Left ventricle myocardium (tissue), 1 donor: ENCODE measurements around a stretch of chr1.

DNA sequence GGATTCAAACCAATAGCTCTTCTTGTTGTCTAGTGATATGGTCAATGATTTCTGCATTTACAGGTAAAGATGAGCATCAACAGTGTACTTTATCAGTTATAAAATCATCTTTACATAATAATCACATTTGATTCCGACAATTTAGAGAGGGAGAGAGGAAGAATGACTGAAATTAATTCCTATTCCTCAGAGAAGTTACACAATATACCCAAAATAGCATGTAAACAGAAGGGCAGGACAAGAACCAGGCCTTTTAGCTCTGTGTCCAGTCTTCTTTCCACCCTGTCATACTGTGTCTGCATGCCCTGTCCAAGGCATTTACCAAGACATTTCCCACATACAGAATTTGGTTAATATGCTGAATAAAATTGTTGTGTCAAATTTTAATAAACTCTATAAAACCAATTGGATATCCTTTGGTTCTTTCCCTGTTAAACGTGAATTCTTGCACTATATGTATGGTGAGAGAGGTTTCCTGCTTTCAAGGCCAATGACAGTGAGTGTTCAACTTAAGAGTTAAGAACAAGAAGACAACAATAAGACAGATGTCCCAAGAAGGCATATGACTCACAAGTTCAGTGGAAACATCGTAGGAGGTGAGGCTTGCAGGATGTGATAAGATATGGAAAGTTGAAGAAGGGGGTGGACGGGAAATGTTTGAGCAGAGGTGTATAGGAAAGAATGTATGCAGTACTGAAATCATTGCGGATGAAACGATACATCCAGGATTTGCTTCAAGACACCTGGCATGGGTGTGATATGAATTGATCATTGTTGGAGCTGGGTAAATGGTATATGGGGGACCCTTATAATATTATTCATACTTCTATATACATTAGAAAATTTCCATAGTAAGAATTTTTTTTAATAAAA, 20.8 kb downstream of the LRRC8B start:
- PRO-cap, result no peak

GRCh38 chr1:89587492-89588629, 45.1 kb upstream of the LRRC8C start:
- PRO-cap, result no peak

DNA sequence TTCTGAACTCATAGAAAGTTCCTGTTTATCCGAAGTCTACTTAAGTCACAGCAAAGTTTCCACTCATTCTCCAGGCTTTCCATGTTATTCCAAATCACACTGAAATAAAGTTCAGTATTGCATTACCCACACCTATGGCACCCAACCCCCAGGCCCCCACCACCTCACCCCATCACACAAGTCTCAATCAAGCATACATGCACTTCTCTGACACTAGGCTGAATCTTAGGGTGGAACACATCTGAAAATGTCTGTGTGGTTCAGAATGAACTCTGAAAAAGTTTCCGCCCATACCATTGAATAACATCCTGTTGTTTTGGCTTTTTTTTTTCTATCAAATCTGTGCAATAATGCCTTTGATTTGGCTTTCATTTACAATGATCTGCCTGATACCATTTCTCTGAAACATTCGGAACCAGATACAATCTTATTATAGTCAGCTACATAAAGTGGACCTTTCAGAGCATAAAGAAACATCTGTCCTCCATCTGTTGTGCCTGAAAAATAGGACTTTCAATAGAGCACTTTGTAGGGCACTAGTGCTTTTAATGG, 25.7 kb upstream of the LRRC8C start:
- PRO-cap, result no peak

DNA sequence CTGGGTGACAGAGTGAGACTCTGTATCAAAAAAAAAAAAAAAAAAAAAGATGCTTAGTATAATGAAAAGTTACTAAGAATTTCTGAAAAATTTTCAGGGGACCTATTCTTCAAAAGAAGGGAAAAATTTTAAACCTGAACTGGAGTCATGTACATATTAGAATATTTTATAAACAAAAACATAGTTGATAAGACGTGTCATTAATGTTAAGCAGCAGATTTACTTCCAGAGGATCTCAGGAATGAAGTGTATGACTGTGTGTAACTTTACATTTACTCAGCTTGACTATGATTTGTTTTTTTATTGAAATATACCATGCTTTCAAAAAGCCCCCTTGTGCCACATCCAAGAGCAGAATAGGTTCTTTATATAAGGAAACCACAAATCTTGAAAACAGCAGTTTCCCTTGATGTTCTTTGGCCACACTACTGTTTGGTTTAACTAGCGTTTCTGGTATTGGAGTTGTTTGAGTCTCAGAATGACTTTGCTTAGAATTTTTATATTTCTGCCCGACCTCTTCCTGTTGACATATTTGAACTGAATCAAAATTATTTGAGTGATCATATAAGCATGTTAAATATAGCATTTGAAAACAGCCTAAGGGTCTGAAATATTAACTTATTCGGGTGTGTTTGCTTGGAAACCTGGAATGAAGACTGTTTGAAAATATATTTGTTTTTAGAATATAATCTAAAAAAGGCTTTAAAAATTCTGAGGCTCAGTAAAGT, 25.0 kb downstream of the LRRC8C start:
- PRO-cap, result no peak

GRCh38 chr1:89844334-89844727, 23.5 kb downstream of the LRRC8D start:
- PRO-cap, result no peak

DNA sequence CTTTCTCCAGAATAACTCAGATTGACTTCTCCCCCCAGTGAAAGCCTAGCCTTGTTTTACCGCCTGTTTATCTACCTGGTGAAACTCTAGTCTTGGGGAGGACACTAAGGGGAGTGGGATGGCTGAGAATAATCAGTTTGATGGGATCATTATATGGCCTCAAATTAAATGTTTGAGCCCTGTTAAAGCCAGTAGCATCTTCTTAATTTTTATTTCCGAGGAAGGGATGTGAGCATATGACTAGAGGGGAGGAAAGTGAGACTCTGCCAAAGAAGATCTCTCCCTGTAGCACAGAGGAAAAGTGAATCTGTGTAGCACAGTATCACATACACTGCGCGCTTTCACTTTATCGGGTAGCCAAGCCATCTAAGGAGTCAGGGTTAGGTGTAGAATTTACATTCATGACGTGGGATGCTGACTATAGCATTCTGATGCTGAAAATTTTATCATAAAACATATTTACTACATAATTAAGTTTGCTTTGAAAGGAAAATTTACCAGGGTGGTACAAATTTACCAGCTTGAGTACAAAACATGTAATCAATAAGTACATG, 24.0 kb downstream of the LRRC8D start:
- PRO-cap, result no peak

- PRO-cap, result no peak
Observed at GRCh38 chr1:89910615-89911299, 84.2 kb upstream of the ZNF326 start.

DNA sequence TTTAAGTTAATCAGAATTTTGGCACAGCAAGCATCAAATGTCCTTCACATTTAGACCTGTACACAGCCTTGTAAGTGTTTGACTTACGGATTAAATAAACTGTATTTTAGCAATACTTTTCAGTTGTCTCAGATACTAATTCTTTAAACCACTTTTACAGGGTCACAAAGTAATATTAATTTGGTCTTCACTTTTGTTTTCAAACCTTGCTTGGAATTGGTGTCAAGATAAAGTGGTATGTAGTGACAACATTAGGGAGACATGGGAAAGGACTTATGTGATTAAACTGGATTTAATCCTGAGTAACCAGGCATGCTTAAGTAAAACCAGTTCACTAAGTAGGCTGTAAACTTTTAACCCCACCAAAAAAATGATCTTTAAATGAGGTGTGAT, 1.0 kb downstream of the ZNF326 start:
- PRO-cap, result no peak

DNA sequence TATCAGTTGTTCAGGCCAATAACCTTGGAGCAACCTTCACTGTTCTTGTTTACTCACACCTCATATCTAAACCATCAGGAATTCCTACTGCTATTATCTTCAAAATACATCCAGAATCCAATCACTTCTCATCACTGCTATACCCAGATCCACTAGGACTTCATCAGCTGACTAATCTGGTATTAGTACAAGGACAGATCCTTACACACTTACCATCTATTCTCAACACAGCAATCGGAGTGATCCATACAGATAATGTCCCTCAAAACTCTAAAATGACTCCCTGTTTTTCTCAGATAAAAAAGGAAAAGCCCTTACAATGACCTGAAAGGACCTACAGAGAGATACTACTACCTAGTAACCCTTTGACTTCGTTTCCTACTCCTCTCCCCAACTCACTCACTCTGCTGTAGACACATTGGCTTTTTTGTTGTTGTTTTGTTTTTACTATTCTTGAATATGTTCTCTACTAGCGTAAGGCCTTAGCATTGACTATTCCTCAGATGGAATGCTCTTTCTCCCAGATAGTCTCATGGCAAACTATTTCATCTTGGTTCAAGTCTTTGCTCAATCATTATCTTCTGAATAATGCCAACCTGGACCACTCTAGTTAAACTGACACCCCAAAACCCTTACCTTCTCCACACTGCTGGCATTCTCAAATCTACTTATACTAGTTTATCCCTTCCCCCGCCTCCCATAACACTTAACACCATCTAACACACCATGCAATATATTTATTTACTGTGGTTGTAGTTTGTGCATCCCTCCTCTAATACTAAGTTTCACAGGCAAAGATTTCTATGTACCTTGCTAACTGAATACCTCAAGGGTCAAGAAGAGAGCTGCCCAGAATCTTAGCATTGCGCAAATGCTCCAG, 70.6 kb downstream of the ZNF644 start:
- PRO-cap, result no peak

DNA sequence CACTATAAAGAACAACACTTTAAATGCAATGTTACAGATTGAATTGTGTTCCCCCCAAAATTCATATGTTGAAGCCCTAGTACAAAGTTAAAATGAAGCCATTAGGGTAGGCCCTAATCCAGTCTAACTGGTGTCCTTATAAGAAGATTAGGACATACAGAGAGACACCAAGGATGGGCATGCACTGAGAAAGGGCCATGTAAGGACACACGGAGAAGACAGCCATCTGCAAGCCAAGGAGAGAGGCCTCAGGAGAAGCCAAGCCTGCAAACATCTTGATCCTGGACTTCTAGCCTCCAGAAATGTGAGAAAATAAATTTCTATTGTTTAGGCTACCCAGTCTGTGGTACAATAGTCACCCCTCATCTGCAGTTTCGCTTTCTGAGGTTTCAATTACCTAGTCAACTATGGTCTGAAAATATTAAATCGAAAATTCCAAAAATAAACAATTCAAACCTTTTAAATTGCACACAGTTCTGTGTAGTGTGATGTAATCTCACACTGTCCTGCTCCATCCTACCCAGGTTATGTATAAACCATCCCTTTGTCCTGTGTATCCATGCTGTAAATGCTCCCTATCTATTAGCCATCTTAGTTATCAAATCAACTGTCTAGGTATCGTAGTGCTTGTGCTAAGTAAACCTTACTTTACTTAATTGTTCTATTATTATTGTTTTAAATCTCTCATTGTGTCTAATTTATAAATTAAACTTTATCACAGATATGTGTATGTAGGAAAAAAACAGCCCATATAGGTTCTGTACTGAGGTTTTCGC, 52.6 kb downstream of the ZNF644 start:
- PRO-cap, result no peak

DNA sequence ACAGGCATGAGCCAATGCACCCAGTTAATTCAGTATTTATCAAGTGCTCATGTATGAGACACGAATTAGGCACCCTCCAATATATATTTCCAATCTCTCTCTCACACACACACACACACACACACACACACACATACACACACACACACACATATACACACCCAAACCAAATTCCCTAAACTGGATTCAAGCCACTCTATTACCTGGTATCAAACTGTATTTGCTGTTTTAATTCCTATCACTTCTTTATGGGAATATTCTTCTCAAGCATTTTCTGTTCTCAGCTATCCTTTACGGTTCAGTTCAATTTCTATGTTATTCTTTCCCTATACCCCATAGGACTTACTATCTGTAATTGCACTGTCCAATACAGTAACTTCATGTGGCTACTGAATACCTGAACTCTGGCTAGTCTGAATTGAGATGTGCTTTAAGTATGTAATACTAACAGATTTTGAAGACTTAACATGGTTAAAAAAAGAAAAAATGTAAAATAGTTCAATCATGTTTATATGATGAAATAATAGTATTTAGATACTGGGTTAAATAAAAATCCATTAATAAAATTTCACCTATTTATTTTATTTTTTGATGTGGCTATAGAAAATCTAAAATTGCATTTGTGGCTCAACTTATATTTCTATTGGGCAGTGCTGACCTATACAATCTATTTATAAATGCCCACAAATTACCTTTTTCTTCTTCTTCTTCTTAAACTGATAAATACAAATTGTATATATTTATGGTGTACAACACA, 8.3 kb downstream of the ZNF644 start:
- PRO-cap, result no peak

DNA sequence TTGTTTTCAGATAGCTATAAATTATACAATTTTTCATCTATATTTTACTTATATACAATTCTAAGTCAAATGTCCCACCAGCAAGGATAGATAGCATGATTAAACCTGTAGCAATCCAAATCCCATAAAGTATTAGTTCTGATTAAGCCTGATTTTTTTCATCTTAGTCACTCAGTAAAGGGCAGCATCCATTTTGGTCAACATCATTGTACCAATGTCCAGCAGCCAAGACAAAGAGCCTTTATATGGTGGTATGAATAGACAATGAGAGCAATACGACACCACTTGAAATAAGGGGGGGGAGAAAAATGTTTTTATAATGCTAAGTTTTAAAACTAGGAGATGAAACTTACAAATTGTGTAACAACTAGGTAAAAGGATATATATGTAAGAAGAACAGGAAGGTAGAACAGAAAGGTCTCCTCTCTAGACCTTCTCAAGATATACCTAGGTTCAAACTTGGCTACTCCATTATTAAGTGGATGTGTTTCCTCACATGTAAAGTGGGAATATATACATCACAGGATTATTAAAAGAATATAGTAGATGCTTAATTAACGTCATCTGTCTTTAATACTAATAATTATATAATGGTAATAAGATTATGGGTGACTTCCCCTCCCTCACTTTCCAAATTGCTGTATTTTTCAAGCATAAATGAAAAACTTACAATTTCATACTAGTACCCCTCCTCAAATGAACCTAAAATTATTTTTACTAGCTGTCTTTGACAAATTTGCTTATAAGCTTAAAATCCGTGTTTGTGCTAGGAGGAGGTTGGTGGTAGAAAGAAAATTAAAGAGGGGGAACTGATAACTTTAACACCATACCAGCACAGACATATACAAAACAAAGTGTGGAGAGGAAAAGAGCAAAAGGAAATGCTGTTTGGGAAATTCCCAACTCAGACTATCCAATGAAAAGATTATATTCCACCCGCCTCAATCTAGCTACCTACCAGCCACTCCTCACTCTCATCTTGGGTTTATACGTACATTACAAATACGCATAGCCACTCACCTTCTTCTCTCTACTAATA, 7.1 kb downstream of the ZNF644 start:
- PRO-cap, result no peak

DNA sequence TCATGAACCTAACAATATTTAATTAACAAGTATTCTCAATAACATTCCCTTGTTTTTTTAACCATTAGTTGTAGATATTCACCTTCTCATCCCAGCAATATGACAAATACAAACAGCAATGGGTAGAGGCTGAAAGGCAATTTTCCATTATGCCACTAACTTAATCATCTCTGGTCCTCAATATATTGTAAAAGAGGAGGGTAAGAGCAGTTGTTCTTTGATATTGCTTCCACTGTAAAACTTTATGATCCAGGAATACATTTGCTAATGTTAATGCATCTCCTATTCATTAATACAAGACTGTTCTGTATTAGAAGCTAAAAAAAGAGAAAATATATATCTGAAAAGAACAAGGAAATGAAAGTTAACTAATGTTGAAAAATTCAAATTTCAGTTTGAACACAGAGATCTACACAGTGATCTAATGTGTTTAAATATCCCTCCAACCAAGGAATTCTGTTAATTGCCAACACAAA, 1.9 kb downstream of the ZNF644 start:
- PRO-cap, result no peak

GRCh38 chr1:91524680-91525641, 24.3 kb downstream of the CDC7 start:
- PRO-cap, result no peak

DNA sequence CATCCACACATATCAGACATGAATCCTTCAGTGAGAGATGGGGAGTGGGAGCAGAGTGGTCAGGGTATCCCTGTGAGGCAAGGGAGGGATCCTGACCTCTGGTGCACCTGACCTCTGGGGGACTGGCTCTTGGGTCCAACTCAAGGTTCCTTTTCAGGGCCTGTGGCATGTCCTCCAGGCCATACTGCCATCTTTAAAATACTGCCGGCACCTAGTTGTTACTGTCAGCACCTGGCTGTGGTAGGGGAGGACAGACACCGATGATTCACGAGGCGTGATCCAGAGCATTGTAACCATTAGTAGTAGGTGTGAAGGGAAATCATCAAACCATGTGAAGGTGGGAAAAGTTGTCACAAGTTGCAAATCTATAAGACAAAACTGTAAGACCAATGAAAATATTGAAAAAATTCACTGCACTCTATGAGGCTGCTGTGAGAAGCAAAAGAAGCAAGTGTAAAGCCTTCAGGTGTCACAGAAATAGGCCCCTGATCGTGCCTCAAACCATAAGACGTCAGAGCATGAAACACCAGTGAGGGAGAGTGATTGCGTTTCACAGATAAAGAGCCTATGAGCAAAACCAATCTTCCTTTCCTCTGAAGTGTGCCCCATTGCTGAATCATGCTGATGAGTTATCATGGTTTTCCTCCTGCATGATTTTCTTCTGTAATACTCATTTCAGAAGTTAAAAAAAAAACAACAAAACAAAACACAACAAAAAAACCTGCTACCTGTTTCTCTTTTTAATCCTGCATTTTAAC, 55.3 kb downstream of the CDC7 start:
- PRO-cap, result no peak

DNA sequence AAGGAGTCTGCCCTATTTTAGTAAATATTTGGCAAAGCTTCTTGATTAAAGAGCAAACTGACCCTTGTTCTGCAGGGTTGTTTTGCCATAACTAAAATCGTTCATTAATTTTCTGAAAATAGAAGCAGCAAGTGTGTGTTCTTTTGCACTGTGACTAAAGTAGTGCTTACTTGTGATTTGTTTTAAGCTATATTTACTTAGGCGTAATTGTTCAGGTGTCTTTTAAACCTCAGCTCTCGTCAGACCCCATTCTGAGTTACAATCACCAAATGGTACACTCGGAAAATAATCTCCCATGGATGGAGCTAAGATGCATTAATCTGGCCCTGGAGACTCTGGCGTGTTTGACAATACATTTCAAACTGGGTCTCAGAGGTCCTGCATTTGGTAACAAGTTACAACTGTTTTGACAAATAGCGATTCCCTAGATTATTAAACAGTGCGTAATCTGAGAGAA, 82.4 kb downstream of the CDC7 start:
- PRO-cap, result no peak

DNA sequence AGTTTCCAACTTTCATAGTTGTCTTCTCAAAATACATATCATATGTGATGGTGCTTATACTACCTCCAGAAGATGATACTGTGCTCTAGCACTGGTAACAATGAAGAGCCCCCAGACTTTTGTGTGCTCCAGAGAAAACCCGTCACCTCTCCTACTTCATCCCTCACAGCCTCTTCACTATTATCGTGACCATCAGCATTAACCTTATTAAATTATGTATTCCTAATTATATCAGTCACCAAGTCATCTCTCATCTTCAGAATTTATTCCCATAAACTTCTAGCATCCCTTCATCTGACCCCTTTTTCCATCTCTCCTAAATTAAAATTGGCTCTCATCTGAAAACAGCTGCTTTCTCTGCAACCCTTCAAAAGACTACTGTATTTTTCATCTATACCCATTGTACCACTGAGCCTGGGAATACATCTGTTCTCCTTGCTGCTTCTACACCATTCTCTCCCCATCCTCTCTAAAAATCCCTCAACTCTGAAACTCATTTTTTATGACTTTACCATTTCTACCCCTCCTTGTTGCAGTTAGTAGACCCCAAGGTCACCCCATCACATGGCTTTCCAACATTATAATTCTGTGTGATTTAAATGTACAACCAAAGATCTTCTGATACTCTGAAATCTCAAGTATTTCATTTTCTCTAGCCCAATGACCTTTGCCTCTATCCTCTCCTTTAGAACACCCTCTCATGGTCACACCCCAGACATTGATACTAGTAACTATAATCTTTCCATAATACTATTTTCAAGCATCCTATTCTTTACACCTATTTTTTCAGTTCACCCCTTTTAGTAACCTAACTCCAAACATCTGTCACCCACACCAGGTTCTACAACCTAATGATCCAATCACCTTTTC, 20.3 kb downstream of the GLMN start:
- PRO-cap, result no peak

- PRO-cap, result no peak
Observed at GRCh38 chr1:93324405-93325222, 21.1 kb upstream of the DR1 start.

DNA sequence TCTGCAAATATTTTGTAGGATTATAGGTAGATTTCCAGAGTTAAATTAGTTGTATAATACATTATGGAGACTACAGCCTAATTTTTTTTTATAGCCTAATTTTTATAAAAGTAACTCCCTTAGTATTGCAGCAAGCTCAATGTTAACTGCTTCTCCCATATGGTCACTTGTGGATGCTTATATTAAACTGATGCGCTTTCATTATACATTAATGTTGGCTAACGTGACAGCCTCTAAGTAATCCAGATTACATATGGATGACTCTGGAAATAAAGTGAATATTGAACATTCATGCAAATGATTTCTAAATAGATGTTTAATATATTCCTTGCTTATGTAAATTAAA, 14.8 kb upstream of the DR1 start:
- PRO-cap, result no peak

DNA sequence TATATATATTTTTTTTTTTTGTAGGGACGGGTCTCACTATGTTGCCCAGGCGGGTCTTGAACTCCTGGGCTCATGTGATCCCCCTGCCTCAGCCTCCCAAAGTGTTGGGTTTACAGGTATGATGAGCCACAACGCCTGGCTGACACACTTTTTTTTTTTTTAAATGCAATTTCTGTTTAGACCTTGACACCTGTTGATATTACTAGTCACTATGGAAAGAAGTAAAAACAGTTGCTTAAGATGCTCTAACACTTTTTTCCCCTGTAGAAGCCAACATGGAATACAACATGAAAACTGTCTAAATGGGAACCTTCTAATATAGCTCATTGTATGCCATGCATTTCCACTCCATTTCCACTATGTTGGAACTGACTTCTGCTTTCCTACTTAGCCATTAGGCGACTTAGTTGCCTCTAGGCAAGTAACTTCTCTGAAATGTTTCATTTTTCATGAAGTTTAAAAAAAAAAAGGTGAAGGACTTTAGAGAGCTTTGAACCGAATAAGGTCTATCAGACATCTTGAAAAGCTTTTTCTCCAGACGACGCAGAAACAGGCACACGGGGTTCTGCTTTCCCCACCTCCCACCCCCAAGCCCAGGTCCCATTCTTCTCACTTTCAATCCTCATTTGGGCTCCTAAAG, 717 bp upstream of the DR1 start:
- PRO-cap, result no peak